Temporal lobe (tissue), 2 donors: ENCODE data around the genes PHB1 and TAC4.

GRCh38 chr17:49216995-49217714 is 6.6 kb downstream of the ABI3 start:
- RAMPAGE, long total RNA, result no peak

DNA sequence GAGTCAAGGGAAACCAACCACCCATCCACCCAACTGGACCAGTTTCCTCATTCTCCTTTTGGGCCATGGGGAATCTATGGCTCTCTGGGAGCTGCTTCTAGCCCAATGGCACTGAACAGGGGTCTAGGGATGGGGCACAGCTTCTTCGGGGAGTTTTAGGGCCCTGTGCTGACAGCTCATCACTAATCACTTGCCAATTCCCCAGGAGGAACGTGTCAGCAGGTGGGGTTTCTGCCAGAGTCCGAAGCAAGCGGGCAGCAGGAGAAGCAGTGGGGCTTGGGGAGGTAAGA is 5.2 kb downstream of the PHOSPHO1 start:
- RAMPAGE, long total RNA, result no peak

DNA sequence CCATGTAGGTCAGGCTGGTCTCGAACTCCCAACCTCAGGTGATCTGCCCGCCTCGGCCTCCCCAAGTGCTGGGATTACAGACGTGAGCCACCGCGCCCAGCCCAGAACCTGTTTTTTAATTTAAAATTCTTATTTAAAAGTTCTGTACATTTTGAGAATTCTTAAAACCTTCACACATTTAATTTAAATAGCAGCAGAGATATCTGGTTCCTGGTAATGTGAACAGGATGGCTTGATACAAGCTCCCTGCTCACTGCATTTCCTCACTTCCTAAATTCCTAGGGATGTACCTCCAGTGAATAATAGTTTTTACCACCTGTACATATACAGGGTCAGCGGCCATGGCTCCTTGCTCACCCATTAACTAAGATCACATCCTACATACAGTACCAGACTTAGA is 4.6 kb upstream of the ZNF652 start:
- RAMPAGE, long total RNA, result no peak

GRCh38 chr17:49414417-49415533 is at the start of gene PHB1:
Gene PHB1 (minus strand): TSS chr17:49414882.
- RAMPAGE, long total RNA, result start-site peak on the minus strand at chr17:49414847-49414871, 142 and 16 reads in 2 replicates

- RAMPAGE, long total RNA, result no peak
These were observed 8.8 kb upstream of the NGFR start for GRCh38 chr17:49486138-49486855.

DNA sequence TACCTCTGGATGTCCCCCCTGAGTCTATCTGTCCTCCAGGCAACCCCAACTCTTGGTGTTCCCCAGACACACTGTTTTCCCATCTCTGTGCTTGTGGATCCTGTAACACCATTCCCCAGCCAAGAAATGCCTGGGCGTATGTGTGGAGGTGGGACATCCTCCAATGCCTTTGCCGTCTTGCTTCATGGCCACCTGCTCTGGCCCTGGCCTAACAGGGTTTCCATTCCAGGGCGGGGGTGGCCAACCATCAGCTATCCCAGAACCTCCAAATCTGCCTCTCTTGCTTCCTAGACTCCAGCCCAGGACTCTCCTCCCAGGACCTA is 8.4 kb downstream of the NGFR start:
- RAMPAGE, long total RNA, result no peak

- RAMPAGE, long total RNA, result no peak
These were observed 19.5 kb upstream of the NXPH3 start for GRCh38 chr17:49556188-49556649.

- RAMPAGE, long total RNA, result no peak
These were observed 419 bp upstream of the NXPH3 start for GRCh38 chr17:49575301-49575602.

DNA sequence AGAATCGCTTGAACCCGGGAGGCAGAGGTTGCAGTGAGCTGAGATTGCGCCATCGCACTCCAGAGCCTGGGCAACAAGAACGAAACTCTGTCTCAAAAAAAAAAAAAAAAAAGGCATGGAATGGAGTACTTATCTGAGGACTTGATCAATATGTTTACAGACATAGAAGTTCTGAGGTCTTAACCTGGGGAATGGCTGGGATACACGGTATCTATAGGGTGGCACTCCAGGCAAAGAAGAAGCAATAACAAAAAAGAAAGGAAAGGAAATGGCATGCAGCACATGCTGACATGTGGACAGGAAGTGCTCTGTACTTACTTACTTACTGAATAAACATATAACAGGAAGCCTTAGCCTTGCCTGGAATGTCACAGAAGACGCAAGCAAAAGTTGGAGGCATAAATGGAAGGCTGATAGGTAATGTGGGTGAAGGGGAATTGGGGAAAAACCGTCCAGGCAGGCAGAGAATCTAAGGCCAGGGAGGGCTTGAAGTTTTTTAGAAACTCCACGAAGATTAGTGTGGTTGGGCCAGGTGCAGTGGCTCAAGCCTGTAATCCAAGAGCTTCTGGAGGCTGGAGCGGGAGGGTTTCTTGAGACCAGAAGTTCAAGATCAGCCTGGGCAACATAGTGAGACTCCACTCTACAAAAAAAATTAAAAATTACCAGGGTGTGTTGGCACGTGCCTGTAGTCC is 10.1 kb upstream of the SPOP start:
- RAMPAGE, long total RNA, result no peak

GRCh38 chr17:49815899-49816455 is 27.5 kb downstream of the KAT7 start:
- RAMPAGE, long total RNA, result no peak

GRCh38 chr17:49847887-49848550 is at the start of gene TAC4:
Gene TAC4 (minus strand): TSS chr17:49848069.
- RAMPAGE, long total RNA, result no peak

GRCh38 chr17:49890842-49891269 is 43.0 kb upstream of the TAC4 start:
- RAMPAGE, long total RNA, result no peak

DNA sequence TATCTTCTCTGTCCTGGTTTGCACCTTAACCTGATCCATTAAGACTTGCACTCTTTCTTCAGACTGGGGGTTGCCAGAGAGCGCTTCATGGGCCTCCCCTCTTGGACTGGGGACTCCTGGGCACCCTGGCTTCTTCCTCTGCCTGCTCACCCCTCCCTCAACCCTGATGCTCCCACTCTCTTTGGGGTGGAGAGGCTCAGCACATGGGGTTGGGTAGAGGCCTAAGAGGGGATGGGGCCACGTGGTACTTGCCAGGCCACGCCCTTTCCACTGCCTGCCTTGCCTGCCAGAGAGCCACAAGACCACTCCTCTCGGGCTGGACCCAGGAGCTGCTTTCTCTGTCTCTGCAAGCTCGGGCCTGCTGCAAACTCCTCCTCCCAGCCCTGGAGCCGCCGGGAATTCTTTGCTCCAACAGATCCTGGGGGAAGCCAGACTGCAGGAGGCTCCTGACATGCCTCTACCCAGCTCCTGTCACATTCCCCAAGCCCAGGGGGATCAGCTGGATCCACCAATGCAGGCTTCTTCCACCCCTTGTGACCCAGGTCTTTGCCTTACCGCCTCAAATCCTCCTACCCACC is 11.7 kb downstream of the DLX4 start:
- RAMPAGE, long total RNA, result no peak

GRCh38 chr17:50043692-50044221 is 12.2 kb upstream of the ITGA3 start:
- RAMPAGE, long total RNA, result no peak

GRCh38 chr17:50053019-50053799 is 2.7 kb upstream of the ITGA3 start:
- RAMPAGE, long total RNA, result no peak

DNA sequence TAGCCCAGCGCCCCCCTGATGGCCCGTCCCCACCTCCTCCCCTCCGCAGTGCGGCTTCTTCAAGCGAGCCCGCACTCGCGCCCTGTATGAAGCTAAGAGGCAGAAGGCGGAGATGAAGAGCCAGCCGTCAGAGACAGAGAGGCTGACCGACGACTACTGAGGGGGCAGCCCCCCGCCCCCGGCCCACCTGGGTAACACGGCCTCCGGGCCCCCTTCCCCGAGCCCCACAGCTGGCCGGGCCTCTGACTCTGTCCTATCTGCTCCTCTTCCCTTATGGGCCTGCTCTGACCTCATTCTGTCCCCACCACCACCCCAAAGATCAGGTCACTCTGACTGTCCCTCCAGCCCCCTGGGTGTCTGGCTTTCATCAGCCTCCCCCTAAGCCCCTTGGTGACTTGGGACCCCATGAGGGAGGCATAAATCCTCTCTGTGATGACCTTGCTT is 7.0 kb upstream of the PDK2 start:
- RAMPAGE, long total RNA, result no peak

DNA sequence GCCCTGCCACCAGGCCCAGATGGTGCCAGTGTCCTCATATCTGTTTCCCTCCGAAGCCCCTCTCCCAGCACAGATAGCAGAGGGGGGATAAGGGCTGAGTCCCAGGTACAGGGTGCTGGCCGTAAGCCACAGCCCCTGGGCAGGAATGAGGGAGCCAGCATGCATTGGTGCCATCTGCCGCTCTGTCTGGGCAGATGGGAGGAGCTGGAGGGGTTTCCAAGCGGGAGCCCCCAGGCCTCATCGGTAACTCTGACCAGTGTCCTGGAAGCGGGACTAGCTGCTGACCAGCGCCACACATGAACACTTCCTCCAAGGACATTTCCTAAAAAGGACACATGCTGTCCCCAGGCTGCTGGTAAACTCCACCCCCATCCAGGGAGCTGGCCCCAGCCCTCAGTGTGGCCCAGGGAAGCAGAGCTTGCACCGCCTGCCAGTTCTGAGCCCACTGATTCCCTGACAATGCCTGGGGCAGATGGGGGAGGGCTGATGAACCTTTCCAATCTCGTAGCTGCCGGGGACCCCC is 16.3 kb downstream of the PDK2 start:
- RAMPAGE, long total RNA, result no peak

DNA sequence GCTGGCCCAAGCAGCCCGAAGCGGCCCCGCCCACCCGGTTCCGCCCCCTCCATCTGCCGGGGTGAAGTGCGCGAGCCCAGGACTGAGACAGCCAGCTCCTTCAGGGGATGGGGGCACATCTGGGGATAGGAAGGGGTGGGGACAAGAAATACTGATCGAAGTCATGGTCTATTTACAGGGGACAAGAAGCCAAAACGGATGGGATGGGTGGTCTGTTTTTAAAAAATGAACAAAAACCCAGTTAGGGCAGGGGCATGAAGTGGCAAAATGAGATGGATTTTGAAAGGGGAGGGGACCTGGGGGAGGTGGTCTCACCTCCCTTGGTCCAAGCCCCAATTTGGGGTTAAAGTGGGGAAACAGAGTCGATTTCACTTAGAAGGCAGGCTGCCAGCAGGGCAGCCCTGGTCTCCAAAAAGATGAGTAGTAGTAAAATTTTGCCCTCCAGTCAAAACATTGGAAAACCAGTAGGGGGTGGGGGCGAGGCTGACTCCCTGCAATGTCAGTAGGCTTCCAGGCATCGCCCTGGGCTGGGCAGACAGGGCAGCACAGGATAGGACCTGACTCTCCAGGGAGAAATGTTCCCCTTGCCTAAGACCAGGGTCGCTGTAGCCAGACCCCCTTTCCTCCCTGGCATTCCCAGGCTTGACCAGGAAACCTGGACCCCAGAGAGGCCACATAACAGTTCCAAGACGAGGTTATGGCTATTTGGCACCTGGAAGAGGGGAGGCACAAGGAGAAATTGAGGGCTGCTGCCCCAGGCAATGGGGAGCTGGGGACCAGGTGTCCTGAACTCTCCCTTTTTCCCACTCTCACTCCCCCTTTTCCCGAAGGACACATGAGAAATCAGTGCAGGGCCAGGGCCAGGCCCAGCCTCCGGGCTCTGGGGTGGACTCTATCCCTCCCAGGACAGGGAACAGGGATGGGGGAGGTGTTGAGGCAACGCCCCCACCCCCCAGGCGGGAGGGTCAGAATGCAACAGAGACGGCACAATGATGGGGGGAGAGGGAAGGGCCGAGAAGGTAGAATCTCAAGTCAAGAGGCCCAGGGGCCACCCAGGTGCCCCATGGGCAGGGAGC is 4.2 kb upstream of the SAMD14 start:
- RAMPAGE, long total RNA, result no peak

GRCh38 chr17:50147273-50147780 is 3.1 kb downstream of the PPP1R9B start:
- RAMPAGE, long total RNA, result no peak

DNA sequence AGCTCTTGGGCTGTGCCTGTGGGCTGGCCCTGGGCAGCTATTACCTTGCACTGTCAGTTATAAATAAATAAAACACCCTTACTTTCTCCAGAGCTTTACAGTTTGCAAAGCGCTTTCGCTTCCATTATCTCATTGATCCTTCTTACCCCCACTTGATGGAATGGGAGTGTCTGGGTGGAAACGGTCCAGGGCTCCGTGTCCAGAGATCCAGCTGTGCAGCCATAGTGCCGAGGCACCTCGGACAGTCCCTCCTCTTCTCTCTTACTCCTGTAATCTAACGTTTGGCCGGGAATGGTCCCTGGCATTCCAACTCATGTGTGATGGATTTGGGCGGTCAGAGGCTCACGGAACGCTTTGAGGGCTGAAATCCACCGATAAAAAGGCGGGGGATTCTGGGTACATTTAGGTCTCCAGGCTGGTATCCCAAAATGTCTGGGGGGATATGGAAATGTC is 4.9 kb upstream of the SGCA start:
- RAMPAGE, long total RNA, result no peak